HCT116 (cell line): ENCODE data around the gene RCN2.

GRCh38 chr15:76931288-76932644, at the start of gene RCN2:
Gene RCN2, plus strand, starts transcription at chr15:76931749.
- RRBS, result 3% methylated on average over 45 of the region's 109 CpGs

DNA sequence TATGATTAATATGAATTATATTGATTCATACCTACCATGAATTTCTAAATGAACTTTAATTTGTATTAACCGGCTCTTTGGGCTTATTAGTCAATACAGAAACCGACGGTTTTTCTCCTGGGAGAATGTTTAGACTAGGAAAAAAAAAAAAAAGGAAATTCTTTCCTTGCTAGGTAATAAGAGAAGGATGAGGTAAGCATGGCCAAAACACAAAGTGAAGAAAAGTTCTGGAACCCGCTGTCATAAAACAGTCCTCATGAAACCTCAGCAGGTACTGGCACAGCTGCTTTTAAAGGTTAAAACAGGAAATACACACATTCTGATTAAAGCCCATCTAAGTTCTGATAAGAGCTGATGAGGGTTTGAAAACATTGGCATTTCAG, 30.8 kb upstream of the PSTPIP1 start:
- RRBS, result no CpG with 5 or more reads among the region's 4 CpGs

DNA sequence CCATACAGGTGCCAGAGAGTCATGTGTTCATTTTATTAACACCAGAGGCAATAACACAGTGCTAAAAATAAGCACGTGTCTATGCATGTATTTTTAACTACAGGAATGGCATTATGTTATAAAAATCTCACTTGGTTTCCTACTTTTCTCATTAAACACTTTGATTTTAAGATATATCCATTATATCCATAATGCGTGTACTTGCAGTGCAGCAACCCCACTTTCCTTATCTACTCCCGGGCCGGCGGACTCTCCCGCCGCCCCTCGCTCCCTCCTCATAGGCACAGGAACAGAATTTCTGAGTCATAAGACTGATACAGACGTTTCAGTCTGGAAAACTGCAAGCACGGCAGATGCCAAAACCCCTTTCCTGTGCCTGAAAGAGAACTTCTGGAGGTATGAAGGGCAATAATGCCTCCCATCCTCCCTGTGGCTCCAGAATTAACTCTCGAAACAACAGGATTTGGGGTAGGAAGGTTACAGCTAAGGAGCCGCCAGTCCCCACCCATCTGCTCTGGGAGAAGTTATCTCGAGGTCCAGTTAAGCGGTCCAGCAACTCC, 22.3 kb upstream of the PSTPIP1 start:
- RRBS, result no CpG with 5 or more reads among the region's 14 CpGs

GRCh38 chr15:77023290-77023799, 28.4 kb downstream of the PSTPIP1 start:
- RRBS, result no CpG with 5 or more reads among the region's 13 CpGs

GRCh38 chr15:77035272-77036339, 35.3 kb downstream of the TSPAN3 start:
- RRBS, result no CpG with 5 or more reads among the region's 27 CpGs

- RRBS, result no CpG with 5 or more reads among the region's 6 CpGs
Measured at GRCh38 chr15:77057689-77058429, 13.1 kb downstream of the TSPAN3 start.

GRCh38 chr15:77104153-77104422, 33.2 kb upstream of the TSPAN3 start:
- RRBS, result no CpG with 5 or more reads among the region's 1 CpG

DNA sequence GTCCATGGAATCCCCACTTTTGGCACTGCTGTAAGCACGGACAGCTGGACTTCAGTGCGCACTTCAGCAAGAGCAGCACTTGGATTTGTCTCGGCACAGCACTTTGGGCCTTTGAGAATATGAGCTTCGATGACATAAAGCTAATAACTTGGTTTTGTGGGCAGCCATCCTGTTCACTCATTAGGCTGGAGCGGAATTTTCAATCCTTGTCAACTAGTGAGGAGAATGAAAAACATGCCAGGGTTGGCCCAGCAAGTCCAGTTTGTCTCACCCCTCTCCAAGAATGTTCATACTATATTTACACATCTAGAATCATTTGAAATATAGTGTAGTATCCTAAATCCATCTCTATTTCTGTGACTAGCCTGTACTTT, 38.6 kb upstream of the TSPAN3 start:
- RRBS, result no CpG with 5 or more reads among the region's 5 CpGs

DNA sequence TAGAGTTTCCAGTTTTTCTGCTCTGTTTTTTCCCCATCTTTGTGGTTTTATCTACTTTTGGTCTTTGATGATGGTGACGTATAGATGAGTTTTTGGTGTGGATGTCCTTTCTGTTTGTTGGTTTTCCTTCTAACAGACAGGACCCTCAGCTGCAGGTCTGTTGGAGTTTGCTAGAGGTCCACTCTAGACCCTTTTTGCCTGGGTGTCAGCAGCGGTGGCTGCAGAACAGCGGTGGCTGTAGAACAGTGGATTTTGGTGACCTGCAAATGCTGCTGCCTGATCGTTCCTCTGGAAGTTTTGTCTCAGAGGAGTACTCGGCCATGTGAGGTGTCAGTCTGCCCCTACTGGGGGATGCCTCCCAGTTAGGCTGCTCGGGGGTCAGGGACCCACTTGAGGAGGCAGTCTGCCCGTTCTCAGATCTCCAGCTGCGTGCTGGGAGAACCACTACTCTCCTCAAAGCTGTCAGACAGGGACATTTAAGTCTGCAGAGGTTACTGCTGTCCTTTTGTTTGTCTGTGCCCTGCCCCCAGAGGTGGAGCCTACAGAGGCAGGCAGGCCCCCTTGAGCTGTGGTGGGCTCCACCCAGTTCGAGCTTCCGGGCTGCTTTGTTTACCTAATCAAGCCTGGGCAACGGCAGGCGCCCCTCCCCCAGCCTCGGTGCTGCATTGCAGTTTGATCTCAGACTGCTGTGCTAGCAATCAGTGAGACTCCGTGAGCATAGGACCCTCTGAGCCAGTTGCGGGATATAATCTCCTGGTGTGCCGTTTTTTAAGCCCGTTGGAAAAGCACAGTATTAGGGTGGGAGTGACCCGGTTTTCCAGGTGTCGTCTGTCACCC, 84.9 kb upstream of the TSPAN3 start:
- RRBS, result no CpG with 5 or more reads among the region's 19 CpGs

- RRBS, result no CpG with 5 or more reads among the region's 2 CpGs
Measured at GRCh38 chr15:77414110-77414520, 5.8 kb downstream of the PEAK1 start.

DNA sequence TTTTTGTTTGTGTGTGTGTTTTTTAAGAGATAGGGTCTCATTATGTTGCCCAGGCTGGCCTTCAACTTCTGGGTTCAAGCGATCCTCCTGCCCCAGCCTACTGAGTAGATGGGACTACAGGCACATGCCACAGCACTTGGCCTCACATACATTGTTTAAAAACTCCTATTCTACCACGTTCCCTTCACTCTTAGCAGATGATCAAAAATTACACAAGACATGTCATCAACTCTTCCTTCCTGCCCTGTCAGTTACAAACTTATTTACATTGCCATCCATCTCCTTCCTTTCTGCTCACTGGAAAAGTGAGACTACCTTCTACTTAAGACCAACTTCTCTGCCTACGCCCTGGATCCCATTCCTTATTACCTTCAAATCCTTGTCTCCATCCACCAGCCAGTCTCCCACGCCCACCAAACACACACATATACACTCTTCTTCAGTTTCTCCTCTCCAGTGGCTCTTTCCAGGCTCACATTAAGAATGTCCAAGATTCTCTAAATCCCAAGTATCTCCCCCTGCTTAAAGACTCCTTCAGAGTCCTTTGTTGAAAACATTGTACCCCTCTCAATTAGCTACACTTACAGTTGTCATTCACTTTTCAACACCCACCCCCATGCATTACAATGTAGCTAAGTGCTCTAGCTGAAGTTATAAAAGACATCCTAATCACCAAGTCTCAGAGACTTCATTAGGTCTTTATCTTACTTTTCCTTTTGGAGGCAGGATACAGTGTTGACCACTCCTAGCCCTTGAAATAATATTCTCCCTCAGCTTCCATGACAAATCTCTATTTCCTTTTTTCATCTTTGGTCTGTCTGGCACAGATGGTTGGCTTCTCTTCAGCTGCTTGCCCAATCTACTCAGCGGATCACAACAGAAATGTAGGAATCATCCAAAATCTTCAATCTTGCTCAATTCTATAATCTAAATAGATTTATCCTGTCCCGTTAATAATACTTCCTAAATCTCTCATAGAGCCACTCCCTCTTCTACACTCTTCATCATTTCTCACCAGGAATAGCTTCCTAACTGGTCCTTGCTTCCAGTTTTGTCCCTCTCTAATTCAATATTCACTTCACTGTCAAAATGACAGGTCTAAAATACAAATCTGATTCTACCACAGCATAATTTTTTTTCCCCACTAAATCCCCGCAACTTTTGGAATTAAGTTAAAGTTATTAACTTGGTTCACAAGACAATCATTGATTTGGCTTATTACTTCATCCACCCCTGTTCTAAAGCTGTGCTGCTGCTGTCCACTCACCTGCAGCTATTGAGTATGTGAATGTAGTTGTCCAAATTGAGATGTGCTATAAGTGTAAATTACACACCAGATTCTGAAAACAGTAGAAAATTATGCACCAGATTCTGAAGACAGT, 4.0 kb downstream of the PEAK1 start:
- RRBS, result no CpG with 5 or more reads among the region's 7 CpGs

DNA sequence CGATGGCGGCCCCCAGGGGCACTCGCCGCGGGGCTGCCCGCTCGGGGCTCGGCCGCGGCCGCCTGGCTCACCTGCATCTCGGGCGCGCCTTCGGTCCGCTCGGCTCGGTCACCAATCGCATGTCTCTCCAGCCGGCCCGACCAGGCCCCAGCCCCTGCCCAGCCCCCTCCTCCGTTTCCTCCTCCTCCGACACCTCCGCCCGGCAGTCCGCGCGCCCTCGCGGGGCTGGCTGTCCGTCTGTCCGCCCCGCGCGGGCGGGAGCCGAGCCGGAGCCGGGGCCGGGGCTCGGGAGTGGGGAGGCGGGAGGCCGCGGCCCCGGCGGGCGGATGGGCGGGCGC, 504 bp downstream of the LINGO1 start:
- RRBS, result 1% methylated on average over 25 of the region's 49 CpGs

DNA sequence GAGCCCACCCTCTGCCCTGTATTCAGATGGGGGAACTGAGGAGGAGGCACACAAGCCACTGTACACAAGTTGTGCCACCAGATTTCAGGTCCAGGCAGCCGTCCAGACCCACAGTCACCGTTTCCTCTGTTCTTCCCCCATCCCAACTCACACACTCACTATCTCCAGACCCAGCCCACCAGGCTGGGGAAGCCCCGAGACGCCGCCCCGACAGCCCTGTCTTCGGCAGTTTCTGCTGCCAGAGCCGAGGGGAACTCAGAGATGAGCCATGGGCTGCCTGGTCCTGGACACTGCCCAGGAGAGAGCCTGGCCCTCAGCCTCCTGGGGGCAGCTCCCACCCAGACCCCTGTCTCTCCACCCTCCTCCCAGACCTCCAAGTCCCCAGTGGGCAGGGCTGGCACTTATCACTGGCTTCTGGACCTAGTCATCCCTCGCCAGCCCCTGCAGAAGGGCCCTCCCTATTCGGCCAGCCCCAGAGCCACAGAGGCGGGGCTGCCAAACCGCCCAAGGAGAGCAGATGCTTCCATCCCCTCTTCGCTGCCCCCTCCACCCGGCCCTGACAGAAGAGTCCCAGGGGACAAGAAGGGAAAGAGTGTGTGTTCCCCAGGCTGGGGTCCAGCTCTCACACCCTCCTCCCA, 186.6 kb downstream of the TBC1D2B start:
- RRBS, result no CpG with 5 or more reads among the region's 14 CpGs

DNA sequence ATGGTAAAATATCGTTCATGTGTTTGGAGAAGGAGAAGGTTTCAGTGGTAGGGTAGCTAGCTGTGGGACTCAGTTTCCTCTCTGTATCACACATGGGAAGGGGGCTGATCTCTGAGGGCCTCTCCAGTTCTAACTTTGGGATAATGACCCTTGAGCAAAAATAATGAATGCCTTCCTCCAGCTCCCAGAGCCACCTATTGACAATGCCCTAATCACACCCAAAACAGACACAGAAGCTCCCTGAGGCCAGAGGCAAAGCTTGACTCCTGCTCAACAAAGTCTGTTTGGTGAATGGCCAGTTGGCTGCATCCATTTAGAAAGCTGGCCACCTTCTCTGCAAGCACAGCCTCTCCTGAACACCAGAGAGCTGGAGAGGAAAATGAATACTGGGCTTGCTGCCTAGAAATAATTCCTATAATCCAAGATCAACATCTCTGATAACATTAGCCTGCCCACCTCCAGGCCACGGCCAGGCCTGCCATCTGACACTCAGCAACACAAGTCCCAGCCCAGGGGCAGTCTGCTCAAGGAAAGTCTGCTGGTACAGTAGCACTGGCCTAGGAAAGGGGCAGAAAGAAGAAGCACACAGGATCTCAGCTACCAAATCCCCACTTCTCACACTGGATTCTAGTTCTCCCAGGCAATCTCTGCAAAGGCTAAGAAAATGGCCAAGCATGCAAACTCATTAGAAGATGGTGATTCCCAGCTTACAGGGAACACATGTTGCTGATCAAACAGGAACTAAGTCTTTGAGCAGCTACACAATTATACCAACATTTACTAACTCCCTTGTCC, 10.2 kb downstream of the TBC1D2B start:
- RRBS, result no CpG with 5 or more reads among the region's 2 CpGs

- RRBS, result no CpG with 5 or more reads among the region's 7 CpGs
Measured at GRCh38 chr15:78103668-78104281, 11.4 kb downstream of the SH2D7 start.

GRCh38 chr15:78133813-78134235, 2.6 kb upstream of the CIB2 start:
- RRBS, result no CpG with 5 or more reads among the region's 3 CpGs

DNA sequence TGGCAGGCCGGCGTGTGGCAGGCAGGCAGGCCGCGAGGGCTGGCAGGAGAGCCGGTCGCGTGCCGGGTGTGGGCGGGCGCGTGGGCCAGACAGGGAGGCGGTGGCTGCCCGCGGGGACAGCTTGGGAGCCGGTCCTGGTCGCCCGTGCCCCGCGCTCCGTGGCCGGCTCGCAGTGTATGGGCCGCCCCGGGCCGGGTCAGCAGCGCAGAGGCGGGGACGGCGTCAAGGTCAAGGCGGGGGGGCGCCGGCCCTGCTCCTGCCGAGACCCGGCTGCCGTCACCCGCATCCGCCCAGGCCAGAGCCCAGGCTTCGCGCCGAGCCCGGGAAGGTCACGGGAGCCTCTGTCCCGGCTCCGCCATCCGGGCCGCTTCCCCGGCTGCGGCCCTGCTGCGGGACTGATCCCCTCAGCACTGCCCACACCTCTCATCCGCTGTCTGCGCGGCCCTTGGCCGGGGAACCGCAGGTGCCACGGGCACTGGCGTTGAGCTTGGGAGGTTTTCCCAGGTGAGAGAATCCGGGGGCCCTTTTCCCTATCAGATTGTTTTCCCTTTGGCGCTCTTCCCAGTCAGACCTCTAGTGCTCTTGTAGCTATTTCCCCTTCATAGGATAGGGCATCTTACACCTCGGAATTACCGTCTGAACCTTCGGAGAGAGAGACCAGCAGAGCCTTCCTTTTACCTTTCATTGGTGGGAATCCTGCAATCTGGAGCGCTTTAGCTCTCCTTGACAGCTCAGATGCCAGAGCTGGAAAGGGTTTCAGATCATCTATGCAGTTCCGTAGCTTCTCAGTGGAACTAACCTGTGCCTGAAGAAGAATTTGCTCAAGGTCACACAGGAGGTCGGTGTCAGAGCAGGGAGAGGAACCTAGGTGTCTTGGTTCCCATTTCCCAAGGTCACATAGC, 528 bp downstream of the IDH3A start:
- RRBS, result 2% methylated on average over 40 of the region's 64 CpGs

- RRBS, result no CpG with 5 or more reads among the region's 15 CpGs
Measured at GRCh38 chr15:78212643-78213287, 21.6 kb downstream of the ACSBG1 start.

GRCh38 chr15:78266026-78266609, 1.8 kb downstream of the DNAJA4 start:
- RRBS, result no CpG with 5 or more reads among the region's 3 CpGs

DNA sequence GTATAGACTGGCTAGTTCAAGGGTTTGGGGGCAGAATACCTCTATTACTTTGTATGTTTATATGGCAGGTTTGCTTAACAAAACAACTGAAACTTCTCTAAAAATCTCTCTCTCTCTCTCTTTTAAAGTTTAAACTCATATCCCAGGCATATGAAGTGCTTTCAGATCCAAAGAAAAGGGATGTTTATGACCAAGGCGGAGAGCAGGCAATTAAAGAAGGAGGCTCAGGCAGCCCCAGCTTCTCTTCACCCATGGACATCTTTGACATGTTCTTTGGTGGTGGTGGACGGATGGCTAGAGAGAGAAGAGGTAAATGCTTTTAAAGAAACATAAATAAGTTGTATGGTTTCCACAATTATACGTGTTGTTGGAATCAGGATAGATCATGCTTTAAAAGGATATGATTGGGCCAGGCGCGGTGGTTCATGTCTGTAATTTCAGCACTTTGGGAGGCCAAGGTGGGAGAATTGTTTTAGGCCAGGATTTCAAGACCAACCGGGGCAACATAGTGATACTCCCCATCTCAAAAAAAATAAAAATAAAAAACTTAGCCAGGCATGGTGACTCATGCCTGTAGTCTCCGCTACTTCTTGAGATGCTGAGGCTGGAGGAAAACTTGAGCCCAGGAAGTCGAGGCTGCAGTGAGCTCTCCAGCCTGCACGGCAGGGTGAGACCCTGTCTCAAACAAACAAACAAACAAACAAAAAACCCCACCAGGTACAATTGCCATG, 6.2 kb downstream of the DNAJA4 start:
- RRBS, result no CpG with 5 or more reads among the region's 9 CpGs